ENCODE data around the genes MYOC, C1orf105, PIGC and TNFSF4.

- PRO-cap = no peak
Measured at GRCh38 chr1:169894527-169894892, 814 bp upstream of the SCYL3 start.

- PRO-cap = no peak
Measured at GRCh38 chr1:170562525-170563630, 30.9 kb downstream of the GORAB start.

GRCh38 chr1:170665602-170666199 is 1.8 kb downstream of the PRRX1 start:
- PRO-cap = no peak

- PRO-cap = no peak
Measured at GRCh38 chr1:170667480-170667871, 3.5 kb downstream of the PRRX1 start.

GRCh38 chr1:171160037-171160928 is 24.8 kb upstream of the FMO2 start:
- PRO-cap = no peak

- PRO-cap = no peak
Measured at GRCh38 chr1:171358966-171359165, 44.9 kb downstream of the FMO4 start.

GRCh38 chr1:171431550-171432535 is 53.5 kb upstream of the PRRC2C start:
- PRO-cap = no peak

- PRO-cap = no peak
Measured at GRCh38 chr1:171549886-171550441, 64.6 kb downstream of the PRRC2C start.

DNA sequence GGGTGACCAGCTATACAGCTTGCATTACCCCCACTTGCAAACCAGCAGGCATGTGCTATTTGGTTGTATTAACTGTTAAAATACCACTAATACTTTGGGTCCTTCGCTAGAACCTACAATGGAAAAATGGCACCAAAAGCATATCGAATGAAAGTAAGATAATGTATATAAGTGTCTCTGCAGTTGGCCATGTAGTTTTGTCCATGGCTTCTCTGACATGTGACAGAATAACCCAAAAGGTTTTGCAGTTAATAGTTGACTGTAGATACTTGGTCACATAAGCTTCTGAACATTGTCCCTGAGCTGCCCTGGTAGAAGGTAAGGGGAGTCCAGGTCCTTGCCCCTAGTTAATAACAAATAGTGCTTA is 27.0 kb upstream of the MYOCOS start:
- PRO-cap = no peak

DNA sequence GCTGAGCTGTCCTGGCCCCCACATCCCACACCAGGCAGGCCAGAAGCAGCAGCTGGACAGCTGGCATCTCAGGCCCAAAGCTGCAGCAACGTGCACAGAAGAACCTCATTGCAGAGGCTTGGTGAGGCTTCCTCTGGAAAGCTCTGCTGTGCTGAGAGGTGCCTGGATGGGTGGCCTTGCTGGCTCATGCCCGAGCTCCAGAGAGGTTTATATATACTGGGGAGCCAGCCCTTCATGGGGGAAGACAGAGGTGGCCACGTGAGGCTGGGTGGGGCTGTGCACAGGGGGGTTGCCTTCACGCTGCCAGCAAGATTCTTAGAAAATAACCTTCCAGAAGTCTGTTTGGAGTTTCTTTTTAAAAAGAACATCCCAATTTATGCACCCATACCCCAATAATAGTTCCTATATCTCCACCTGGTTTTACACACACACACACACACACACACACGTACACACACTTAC is at the start of gene MYOC:
Gene MYOC, minus strand, starts transcription at position 186 of the 462 bp plus-strand sequence.
- PRO-cap = no peak

DNA sequence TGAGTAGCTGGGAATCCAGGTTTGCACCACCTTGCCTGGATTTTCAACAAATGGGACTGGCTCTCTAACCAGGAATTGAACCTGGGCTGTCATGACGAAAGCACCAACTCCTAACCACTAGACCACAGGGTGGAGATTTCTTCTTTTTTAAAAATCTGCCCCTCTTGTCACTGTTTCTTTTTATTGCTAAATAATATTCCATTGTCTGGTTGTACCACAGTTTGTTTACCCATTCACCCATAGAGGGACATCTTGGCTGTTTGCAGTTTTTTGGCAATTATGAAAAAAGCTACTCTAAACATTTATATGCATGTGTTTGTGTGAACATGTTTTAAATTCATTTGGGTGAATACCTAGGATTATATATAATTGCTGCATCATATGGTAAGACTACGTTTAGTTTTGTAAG is 232.1 kb upstream of the C1orf105 start:
- PRO-cap = no peak

GRCh38 chr1:172420417-172420792 is at the start of gene C1orf105:
Gene C1orf105, plus strand, starts transcription at chr1:172420685.
- PRO-cap = no peak

- PRO-cap = unidirectional peak, minus-strand start at chr1:172444070; unidirectional peak, minus-strand start at chr1:172444123
Measured at GRCh38 chr1:172443898-172444525, at the start of gene PIGC. Gene PIGC, minus strand, starts transcription at chr1:172444069.

GRCh38 chr1:172544648-172545720 is 12.0 kb downstream of the SUCO start:
- PRO-cap = no peak

DNA sequence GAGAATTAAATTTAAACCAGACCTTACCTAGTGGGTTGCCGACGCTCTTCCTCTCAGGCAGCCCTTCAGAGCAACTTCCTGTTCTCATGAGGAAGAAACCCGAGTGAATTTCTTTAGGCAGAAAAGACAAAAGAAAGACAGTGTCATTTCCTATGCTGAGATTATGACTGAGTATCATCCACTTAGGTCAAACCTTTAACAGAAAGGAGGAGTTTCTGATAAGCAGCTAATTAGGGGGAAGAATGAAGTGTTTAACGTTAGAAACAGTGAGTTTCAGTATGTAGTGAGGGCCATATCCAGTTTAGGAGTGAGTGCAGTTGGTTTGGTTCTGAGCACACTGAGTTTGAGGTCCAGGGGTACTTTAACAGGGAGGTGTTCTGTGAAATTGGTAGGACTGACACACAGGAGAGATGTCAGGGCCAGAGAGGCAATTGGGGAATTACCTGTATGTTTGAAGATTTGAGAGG is 38.7 kb downstream of the FASLG start:
- PRO-cap = no peak

- PRO-cap = no peak
Measured at GRCh38 chr1:173206655-173207628, at the start of gene TNFSF4. Gene TNFSF4, minus strand, starts transcription at chr1:173207331.

- PRO-cap = no peak
Measured at GRCh38 chr1:173409680-173410041, 67.5 kb upstream of the PRDX6 start.

GRCh38 chr1:173410836-173411381 is 66.2 kb upstream of the PRDX6 start:
- PRO-cap = no peak

- PRO-cap = bidirectional peak, plus-strand start at chr1:173430157, minus-strand start at chr1:173430074
Measured at GRCh38 chr1:173429399-173430261, 47.5 kb upstream of the PRDX6 start.

GRCh38 chr1:173473546-173473915 is 3.6 kb upstream of the PRDX6 start:
- PRO-cap = no peak